Measurements from ENCODE around the genes SLPI, SPATA25, CD40 and CDH22.

GRCh38 chr20:44646149-44646694 is 5.3 kb downstream of the ADA start:
- PRO-cap = no peak
- RAMPAGE, long total RNA, 4 experiments = no peak in any of the 4 experiments

- PRO-cap = no peak
- RAMPAGE, long total RNA, 4 experiments = no peak in any of the 4 experiments
Observed at GRCh38 chr20:44910537-44911181, 799 bp downstream of the PABPC1L start.

DNA sequence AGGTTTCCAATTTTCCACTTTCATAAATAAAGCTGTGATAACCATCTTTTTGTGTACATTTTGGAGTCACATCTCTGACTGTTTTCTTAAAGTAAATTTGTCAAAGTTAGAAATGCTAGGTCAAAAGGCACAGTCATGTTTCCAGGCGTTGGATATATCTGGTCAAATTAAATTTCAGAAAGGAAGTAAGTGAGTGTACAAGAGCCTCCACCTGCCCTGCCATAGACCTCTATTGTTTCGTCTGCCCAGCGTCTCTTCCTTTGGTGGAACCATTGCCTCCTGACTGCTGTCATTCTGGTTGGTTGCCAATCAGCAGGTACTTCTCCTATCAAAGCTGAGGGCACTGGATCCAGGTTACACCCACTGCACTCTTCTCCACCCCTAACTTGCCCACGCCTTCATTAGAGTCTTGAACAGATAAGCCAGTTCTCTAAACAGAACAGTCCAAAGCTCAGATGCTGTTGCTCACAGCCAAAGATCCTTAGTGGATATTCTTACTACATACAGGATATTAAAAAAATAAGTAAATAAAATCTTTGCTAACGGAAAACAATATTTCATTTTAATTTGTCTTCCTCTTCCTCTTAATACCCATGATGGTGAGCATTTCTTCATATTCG is 2.6 kb upstream of the WFDC5 start:
- PRO-cap = no peak
- RAMPAGE, long total RNA, 4 experiments = no peak in any of the 4 experiments

DNA sequence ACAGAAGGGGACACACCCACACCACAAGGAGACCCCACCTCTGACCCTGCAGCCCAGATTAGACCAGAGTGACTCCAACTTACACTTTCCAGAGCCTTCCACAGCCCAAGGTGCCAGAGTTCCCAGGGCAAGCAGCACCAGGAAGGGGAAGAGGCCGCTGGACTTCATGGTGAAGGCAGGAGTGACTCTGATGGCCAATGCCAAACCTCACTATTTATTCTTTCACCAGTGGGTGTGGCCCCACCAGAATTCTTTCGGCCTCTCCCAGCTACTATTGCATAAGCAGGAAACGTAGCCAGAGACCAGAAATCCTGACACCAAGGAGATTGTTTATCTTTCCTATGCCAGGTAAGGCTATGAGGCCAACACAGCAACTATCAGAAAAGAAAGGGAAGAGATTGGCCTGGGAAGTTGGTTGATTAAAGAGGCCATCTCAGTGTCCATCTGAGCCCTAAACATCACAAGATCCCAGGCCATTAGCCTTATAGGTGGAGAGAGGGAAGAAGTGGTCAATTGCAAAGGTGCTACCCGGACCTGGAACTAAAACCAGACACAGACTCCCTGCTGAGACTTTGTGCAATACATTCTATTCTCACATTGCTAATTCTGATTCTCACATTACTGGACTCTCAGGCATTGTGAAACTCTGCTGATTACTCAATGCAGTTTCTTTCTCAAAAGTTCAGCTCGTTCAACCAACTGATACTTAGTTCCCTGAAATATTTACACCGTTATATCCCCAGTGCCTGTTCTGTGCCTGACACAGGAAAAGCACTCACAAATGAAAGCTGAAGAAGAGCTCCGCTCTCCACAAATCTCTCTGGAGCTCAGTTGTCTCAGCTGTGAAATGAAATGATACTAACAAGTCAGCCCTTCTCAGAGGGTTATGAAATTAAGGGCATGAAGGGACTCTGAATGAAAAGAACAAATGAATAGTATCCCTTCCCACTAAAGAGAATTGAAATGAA is at the start of gene SLPI:
Gene SLPI, minus strand, starts transcription at position 189 of the 968 bp plus-strand sequence.
- PRO-cap = unidirectional peak, minus-strand start at position 189 of the sequence
- RAMPAGE, long total RNA, 4 experiments = start-site peak on the minus strand in 2 of 4 experiments, centred at positions 181 to 192 of the sequence, 25 to 3,223 reads per replicate

GRCh38 chr20:45449471-45450089 is 20.0 kb upstream of the WFDC2 start:
- PRO-cap = no peak
- RAMPAGE, long total RNA, 4 experiments = no peak in any of the 4 experiments

GRCh38 chr20:45764852-45765870 is 26.5 kb downstream of the WFDC3 start:
- PRO-cap = no peak
- RAMPAGE, long total RNA, 4 experiments = no peak in any of the 4 experiments

DNA sequence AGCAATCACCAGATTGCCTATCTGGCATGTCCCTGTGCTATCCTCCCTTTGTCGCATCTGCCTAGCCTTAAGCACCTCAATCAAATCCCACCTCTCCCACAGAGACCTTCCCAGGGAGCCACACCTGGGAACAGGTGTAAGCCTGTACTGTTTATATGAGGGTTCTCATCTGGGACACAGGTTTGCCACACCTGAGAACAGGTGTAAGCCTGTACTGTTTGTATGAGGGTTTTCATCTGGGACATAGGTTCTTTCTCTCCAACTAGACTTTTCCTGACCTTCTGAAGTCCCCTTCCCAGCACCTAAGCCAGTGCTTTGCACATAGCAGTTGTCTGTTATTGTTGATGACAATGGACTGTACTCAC is 16.6 kb downstream of the WFDC3 start:
- PRO-cap = no peak
- RAMPAGE, long total RNA, 4 experiments = no peak in any of the 4 experiments

DNA sequence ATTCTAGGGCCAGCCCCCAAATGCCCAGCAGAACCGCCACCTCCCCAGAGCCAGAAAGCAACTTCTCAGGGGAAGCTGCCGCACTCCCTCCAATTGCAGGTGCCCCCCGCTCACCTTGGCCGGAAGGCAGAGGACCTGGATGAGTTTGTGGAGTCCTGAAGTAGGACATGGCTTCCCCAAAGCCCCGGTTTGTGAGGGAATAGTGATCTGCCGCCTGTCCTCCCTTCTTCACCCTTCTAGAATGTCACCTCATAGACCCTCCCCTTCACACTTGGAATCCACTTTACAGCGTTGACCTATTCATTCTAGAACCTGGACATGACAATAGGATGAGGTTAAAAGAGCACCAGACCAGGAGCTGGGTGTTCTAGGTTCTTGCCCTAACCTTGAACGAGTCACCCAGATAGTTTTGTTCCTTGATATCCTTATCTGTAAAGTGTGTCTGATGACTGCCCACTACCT is at the start of gene SPATA25:
Gene SPATA25, minus strand, starts transcription at position 201 of the 462 bp plus-strand sequence.
- PRO-cap = no peak
- RAMPAGE, long total RNA, 4 experiments = no peak in any of the 4 experiments

DNA sequence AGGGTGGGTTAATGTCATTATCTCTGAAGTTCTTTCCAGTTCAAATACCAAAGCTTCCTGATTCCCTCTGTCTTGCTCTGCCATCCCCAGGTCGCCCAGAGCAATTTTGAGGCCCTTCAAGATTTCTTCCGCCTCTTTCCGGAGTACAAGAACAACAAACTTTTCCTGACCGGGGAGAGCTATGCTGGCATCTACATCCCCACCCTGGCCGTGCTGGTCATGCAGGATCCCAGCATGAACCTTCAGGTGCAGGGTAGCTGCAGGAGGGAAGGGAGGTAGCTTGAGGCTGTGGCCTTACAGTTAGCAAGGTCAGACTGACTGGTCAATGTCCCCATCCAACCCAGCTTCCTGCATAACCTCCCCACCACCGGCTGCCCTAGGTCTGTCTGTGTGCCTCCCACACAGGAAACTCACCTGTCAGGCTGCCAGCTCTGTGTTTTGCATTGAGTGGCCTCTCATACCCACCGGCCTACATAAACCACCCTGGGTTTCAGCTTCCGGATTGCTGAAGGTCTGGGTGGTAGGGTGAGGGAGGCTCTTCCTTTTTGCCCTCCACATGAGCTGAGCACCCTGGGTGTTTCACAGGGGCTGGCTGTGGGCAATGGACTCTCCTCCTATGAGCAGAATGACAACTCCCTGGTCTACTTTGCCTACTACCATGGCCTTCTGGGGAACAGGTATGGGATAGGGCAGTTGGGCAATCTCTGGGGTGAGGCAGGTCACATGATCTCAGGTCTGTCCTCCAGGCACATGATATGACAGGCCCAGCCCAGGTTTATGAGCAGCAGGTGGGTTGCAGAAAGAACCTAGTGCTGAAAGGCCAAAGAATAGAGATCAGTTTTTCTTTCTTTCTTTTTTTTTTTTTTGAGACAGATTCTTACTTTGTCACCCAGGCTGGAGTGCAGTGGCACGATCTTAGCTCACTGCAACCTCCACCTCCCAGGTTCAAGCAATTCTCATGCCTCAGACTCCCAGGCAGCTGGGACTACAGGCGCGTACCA is 1.8 kb downstream of the CTSA start:
- PRO-cap = no peak
- RAMPAGE, long total RNA, 4 experiments = no peak in any of the 4 experiments

- PRO-cap = no peak
- RAMPAGE, long total RNA, 4 experiments = no peak in any of the 4 experiments
Observed at GRCh38 chr20:45918908-45919516, 7.1 kb upstream of the PLTP start.

GRCh38 chr20:45938604-45939731 is 4.5 kb downstream of the PCIF1 start:
- PRO-cap = no peak
- RAMPAGE, long total RNA, 4 experiments = no peak in any of the 4 experiments

- PRO-cap = no peak
- RAMPAGE, long total RNA, 4 experiments = no peak in any of the 4 experiments
Observed at GRCh38 chr20:46088334-46088697, 1.4 kb downstream of the NCOA5 start.

DNA sequence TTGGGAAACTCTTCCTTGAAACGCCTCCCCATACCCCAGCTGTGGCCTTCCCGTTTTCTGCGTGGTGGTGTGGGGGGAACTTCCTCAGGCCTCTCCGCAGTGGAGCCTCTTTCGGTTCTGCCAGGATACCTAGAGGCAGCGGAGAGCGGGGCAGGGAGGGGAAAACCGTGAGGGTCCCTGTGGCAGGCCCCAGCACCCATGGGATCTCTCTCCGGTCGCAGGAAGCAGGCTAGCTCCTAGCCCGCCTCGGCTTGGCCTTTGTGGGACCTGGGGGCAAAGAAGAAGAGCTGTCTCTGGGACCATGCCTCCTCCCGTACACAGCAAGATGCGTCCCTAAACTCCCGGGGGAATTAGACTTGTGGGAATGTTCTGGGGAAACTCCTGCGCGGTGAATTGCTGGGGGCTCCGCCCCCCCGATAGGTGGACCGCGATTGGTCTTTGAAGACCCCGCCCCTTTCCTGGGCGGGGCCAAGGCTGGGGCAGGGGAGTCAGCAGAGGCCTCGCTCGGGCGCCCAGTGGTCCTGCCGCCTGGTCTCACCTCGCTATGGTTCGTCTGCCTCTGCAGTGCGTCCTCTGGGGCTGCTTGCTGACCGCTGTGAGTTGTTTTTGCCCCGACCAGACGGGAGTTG is at the start of gene CD40:
Gene CD40, plus strand, starts transcription at position 515 of the 629 bp plus-strand sequence.
- PRO-cap = bidirectional peak, plus-strand start at position 471 of the sequence, minus-strand start at position 352 of the sequence
- RAMPAGE, long total RNA, 4 experiments = start-site peak on the plus strand in 4 of 4 experiments, centred at positions 482 to 488 of the sequence, 167 to 736 reads per replicate

DNA sequence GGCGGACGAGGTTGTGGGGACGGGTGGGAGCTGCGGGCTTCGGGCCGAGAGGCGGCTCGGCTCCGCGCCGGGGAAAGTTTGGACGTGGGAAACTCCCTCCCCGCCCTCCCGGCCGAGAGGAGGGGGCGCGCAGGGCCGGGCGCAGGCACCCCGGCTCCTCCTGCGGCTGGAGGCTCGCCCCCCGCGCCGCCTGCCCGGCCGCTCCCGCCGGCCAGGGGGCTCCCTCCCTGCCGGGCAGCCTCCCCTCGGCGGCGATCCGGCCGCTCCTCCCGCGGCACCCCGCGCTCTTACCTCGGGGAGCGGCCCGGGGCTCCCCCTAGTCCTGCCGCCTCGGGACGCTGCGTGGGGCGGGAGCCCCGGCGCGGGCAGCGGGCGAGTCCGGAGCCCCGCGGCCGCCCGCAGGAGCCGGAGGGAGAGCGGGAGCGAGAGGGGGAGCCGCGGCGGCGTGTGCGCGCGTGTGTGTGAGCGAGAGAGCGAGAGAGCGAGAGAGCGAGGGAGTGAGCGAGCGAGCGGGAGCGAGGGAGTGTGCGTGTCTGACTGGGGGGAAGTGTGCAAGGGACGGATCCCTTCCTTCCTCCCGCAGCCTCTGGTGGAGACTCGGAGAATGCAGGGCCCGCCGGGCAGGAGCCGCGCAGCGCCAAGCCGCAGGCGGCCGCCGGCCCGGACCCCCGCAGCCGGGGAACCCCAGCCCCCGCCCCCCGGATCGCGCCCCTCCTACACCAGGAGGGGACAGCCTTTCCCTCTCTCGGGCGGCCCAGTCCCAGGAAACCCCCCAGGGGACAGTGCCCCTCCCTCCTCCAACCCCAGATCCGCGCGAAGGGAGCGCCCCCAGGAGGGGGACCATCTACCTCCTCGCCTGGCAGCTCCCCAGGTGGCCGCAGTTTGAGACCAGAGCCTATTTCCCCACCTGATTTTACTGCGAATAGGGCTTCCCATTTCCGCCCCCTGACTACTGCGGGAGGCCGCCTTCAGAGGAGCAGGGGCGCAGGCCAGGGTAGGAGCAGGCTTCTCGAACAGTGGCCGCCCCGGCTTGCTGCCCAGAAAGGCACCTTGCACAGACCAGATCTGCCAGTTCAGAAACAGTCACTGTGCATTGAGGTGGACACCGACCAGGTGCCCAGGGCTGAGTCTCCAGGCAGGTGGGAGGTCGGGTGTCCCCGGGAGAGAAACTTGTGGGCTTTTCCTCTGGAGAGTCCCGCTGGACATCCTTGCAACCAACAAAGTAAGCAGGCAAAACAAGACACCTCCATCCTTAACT is at the start of gene CDH22:
Gene CDH22, minus strand, starts transcription at position 535 of the 1,258 bp plus-strand sequence.
- PRO-cap = no peak
- RAMPAGE, long total RNA, 4 experiments = no peak in any of the 4 experiments

- PRO-cap = no peak
- RAMPAGE, long total RNA, 4 experiments = no peak in any of the 4 experiments
Observed at GRCh38 chr20:46349499-46350414, 14.5 kb downstream of the SLC35C2 start.

DNA sequence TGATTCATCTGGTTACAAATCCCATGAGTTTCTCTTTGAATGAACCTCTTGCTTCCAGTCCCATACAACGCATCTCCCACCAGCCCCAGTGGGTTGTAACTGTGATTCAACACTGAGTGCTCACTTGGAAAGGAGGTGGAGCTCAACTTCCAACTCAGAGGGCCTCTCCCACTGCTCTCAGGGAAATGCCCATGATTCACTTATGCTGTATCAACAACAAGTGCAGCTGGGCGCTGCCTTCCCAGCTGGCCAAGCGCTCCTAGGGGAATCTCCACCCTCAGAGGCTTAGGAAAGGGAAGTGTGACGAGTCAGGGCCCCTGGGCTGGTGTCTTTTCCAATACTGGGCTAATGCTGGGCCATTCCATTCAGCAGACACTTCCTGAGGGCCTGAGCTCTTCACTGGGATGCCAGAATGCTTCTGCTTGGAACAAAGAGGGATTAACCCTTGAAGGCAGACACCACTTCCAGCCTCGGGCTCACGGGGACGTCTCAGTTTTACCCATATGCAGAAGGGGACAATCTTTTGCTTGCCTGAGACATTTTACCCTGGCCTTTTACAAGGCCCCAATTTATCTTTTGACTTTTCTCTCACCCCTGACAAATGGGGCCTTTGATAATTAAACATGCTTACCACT is 8.1 kb upstream of the OCSTAMP start:
- PRO-cap = no peak
- RAMPAGE, long total RNA, 4 experiments = no peak in any of the 4 experiments

DNA sequence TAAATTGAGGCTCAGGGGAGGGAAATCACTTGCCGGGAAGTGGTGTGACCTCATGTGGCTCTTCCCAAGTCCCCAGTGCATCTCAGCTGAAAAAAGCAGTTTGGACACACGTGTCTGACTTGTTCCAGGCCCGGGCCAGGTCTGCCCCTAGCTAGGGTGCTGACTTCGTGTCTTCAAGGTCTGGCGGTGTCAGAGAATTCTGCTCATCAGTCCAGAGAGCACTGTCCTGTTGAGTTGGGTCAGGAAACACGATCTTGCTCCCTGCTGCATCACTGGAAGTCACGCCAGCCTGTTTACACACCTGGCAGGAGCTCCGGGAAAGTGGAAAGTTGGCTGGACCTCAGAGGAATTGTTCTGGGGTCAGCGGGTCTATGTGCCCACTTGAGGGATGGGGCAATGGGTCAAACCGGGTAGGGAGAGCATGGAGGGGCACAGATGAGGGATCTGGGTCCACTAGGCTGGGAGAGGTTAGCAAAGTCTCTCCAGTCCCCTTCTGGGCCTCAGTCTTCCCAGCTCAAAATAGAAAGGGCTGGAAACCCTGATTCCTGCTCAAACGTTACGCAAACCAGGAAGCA is 10.5 kb downstream of the SLC13A3 start:
- PRO-cap = no peak
- RAMPAGE, long total RNA, 4 experiments = no peak in any of the 4 experiments

- PRO-cap = unidirectional peak, plus-strand start at chr20:46931991
- RAMPAGE, long total RNA, 4 experiments = no peak in any of the 4 experiments
Observed at GRCh38 chr20:46931523-46932252, 37.0 kb downstream of the EYA2 start.

DNA sequence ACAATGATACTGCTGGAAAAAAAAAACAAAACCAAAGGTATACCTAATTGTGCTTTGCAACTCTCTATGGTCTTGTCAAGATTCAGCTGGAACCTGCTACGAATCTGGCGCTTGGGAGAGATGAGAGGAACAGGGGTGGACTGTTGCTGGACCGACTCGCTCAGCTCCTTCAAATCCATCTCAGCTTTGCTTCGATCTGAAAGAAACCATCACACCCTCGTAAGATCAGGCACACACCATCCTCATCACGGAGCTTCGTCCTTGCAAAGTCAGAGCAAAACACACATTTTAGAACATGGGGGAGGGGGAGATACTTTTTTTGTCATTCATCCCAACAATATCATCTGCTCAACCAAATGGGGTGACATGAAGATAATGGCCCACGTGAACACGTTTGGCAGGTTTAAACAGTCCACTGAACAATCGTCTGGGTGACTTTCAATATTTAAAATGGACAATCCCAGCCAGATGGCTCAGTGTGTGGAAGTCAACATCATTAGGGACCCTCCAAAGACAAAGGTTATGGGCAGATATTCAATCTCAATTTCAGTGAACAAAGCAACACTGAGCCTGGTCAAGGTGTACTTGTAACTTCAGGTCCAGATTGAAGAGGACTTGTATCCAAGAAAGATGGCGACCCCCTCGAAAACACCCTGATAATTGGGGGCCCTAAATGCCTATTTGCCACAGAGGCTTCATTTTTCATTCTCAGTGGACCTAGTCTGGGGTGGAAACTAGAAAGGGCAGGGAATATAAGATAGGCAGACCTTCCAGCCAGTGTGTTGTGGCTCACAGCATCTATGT is 107.1 kb downstream of the ZMYND8 start:
- PRO-cap = no peak
- RAMPAGE, long total RNA, 4 experiments = no peak in any of the 4 experiments

DNA sequence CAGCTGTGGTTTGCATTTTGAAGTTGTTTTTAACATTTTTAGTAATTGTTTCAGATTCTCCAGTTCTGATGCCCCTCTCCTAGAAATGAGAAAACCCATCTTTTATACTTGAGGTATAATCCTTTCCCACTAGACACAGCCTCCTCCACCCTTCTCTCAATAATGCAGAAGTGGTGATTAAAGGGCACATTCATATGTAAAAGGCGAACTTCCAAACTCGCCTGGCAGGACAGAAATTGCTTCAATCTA is 37.2 kb downstream of the ZMYND8 start:
- PRO-cap = no peak
- RAMPAGE, long total RNA, 4 experiments = no peak in any of the 4 experiments

All from esophagus muscularis mucosa (tissue), 4 donors.